ENCODE results near the genes GNS and TMBIM4.

GRCh38 chr12:63940190-63940844, 95.8 kb downstream of the SRGAP1 start:
- PRO-cap, result no peak

DNA sequence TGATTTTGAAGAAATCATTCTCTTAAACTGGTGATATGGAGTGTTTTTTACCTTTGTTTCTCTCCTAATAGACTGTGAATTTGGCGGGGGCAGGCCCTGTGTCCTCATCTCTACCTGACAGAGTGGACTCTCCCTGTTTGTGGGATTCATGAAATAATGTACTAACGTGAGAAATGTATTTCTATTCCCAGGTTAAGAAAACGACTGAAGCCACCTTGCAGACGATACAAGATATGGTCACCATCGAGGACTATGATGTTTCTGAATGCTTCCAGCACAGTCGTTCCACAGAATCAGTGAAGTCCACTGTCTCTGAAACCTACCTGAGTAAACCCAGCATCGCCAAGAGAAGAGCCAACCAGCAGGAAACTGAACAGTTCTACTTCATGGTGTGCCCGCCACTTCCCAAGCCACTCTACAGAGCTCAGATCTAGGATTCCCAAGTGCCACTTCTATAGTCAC, 143.3 kb downstream of the KICS2 start:
- PRO-cap, result no peak

DNA sequence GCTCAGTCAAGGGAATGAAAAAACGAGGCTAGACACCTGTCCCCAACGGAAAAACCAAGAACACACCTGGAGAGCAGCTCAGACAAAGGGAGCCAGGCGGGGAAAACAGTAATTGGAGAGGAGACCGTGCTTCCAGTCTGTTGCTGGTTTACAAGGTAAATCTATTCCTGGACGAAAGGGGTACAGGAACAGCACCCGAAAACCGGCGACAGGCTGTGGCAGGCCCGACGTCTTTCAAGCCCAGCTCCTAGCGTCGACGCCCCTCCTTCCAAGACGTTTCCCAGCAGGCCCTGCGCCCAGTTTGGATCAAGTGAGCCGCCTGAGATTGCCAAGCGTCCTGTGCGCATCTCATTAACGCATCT, 1.5 kb downstream of the C12orf56 start:
- PRO-cap, result no peak

DNA sequence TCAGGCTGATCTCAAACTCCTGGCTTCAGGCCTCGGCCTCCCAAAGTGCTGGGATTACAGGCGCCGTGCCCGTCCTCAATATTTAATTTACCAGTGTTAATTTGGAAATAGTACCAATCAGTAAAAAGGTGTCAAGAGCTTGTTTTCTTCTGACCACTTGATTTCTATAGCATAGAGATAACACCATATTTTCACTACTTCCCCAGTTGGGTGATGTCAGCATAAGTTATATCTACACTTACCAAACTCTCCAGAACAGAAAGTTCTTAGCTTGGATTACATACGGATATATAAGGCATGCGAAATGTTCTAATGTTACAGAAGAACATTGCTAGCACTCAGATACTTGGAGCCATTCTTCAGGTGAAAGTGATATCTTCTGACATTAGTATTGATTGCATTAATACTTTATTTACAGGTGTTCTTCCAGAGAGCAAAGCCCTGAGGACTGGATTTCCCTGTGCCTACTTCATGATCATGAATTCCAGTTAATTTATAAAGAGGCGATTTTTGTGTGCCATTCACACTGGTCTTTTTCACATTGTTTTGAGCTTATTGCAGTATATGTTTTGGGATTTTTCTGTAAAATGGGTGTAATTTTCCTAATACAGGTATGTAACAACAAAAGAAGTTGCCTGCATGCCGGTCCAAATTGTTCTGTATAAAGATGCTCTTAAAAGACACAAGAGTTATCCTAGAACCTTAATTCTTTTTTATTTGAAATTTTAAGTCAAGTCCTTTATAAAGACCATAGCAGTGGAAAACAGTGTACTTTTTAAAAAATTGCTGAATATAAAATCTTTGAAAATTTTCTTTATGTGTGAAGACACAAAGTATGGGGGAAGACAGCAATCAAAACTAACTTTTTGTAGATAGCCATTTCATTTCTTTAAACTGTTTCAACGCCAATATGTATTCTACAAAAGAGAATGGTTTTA, 4.0 kb upstream of the TBK1 start:
- PRO-cap, result no peak

- PRO-cap, result no peak
Observed at GRCh38 chr12:64456825-64457350, 5.0 kb downstream of the TBK1 start.

- PRO-cap, result no peak
Observed at GRCh38 chr12:64596295-64596834, 13.9 kb upstream of the RASSF3 start.

GRCh38 chr12:64635097-64635820, 25.0 kb downstream of the RASSF3 start:
- PRO-cap, result no peak

DNA sequence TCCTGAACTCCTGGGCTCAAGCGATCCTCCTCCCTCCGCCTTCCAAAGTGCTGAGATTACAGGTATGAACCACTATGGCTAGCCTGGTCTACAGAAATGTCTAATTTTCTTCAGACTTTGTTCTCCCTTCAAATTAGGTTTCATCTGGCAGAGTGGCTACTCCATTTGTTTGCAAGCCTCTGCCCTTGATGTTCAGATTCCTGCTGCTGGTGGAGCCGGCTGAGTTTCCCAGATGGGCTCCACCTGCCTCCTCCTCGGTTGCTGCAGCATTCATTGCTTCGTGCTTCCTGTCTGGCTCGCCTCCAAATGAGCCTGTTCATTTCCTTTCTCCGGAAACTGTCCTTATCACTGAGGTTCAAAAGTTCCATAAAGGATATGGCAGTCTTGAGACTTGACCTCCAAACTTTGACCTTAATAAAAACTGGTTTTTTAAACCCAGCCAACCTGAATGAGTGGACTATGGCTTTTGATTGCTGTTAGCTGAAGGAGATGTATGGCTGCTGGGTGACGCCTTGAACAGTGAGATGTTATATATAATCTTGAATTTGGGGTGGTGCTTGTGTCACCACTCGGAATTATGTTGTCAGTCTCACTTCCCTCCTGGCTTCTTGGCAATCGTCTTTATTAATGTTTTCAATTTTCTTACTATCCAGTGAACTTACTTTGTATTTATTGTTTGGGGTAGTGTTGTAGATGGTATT, 62.6 kb downstream of the RASSF3 start:
- PRO-cap, result no peak

GRCh38 chr12:64759288-64760005, at the start of gene GNS:
Gene GNS (minus strand): TSS chr12:64759406.
- PRO-cap, result bidirectional peak, plus-strand start at chr12:64759667, minus-strand start at chr12:64759406

- PRO-cap, result no peak
Observed at GRCh38 chr12:65145266-65145606, 24.1 kb upstream of the WIF1 start.

GRCh38 chr12:65204633-65205393, 35.4 kb downstream of the LEMD3 start:
- PRO-cap, result no peak

DNA sequence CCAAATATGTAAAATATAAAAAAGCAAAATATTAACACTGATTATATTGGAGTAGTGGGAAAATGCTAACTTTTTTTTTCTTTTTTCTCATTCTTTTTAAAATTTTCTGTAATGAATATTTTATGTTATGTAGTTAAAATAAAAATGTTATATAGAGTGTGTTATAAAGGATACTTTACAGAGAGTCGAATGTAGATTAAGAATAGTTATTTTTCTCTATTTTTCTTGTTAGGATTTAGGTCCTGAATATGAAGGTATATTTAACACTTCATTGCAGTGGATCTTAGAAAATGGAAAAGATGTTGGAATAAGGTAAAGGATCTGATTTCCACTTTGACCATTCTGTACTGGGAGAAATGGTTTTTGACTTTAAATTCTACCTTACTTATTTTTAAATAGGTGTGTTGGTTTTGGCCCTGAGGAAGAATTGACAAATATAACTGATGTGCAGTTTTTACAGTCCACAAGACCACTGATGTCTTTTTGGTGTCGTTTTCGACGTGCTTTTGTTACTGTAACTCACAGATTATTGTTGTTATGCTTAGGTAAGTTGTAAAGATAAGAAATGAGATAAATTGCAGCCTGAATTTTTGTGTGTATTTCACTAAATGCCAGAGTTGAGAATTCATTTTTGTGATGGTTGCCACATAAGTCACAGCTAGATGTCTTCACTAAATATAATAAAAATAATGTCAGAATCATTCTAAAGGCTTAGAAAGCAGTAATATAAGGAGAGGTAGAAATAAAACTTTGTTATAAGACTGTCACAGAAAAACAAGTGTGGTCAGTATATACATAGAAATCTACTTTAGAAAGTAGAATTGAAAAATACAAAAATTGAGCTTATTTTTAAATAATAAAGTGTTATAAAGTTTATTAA, 40.0 kb upstream of the MSRB3 start:
- PRO-cap, result no peak

- PRO-cap, result no peak
Observed at GRCh38 chr12:65823383-65824357, 613 bp upstream of the HMGA2 start.

- PRO-cap, result no peak
Observed at GRCh38 chr12:65892791-65893656, 68.7 kb downstream of the HMGA2 start.

DNA sequence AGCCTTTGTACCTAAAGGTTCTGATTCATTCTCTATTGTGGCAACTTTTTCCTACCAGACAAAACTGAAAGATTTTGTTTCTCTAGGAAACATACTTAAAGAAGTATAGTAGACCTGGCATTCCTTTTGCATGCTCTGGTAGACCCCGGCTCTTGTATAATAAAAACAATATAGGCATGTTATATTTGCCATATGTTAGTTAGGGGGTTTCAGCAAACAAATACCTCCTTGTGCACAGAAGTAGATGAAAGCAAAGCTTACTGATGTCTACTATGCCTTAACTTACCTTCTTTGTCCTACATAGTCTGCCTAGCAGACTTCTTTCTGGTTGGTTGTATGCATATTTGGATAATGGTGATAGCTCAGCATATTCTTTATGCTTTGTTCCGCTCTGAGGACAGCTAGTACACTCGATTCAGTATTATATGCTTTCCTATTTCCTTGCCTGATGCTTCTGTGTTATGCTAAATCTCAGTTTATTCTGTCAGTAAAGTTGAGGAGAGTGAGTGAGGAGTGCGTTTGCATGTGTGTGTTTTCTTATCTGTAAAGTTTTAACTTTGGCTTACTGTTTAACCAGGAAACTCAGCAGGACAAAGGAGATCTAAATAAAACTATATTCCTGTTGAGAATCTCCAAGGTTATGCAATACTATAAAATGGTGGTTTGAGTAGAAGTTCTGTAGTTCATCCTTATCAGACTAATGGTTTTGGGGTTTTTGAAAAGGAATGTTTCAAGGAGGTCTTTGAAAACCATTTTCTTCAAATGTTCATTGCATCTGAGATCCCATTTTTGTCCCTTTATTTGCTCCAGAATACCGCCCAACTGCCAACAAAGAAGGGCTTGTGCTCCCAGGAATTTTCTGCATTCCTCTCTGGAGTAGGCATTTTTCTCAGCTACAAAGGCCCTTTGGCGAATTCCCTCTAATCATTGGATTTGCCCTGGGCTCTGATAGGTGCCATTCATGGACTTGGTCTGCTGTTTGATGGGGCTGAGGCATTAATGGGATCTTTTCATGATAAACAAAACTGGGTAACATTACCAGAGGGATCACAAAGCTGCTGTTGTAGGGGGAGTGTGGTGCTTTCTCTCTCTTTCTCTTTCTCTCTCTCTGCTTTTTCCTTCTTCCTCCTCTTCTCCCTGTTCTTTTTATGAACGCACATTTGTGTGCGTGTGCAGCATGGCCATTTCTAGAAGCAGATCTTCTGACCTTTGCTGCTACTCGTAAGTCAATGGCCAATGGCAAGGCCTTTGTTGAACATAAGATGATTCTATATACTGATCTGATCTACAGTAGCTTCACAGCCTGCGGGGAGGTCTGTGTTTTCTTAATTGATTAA, 71.6 kb downstream of the HMGA2 start:
- PRO-cap, result no peak

GRCh38 chr12:65936325-65936840, 112.1 kb downstream of the HMGA2 start:
- PRO-cap, result no peak

GRCh38 chr12:66127704-66128034, 2.9 kb downstream of the LLPH start:
- PRO-cap, result no peak

- PRO-cap, result no peak
Observed at GRCh38 chr12:66152666-66153188, 17.1 kb downstream of the TMBIM4 start.

DNA sequence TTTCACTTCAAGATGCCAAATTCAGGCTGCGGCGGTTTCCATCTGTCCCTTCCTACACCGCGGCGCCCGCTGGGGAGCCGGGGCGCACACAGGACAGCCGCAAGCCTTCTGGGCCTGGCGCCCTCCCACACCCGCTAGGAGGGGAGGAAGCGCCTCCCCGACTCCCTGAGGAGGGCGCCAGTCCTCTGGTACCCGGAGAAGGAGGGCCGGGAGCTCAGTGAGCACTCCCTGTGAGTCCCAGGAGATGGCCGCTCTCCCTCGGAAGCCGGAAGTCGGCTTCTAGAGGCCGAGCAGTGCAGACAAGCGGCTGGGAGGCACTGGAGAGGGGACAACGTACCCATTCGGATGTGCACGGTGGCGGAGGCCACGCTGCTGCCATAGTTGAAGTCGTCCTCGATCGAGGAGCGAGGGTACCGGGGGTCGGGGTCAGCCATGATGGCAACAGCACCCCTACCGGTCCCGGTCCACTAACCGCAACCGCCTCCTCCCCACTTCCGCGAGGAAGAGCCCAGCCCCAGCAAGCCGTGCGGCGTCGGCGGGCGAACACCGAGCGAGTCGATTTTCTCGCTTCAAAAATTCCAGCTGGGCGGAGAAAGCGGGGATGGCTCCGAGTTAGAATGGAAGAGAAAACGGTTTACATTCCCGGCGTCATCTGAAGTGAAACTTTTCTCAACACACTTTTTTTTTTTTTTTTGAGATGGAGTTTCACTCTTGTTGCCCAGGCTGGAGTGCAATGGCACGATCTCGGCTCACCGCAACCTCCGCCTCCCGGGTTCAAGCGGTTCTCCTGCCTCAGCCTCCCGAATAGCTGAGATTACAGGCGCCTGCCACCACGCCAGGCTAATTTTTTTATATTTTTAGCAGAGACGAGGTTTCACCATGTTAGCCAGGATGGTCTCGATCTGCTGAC, at the start of gene TMBIM4:
Gene TMBIM4 (minus strand): TSS at position 479 of the 910 bp plus-strand sequence.
- PRO-cap, result bidirectional peak, plus-strand start outside the sequence, minus-strand start at position 71 of the sequence; bidirectional peak, plus-strand start at position 520 of the sequence, minus-strand start at position 495 of the sequence

GRCh38 chr12:66236138-66236969, 47.3 kb downstream of the IRAK3 start:
- PRO-cap, result no peak

Data from penis (tissue), 1 donor.